ENCODE measurements around the genes CRP and CD84.

- PRO-cap, 8 experiments = no peak in any of the 8 experiments
These were observed 2.0 kb downstream of the CRP start for GRCh38 chr1:159711977-159713256.

- PRO-cap, 8 experiments = no peak in any of the 8 experiments
These were observed at the start of gene CRP for GRCh38 chr1:159714368-159715211. Gene CRP, minus strand, starts transcription at chr1:159714589.

- PRO-cap, 8 experiments = no peak in any of the 8 experiments
These were observed 25.2 kb upstream of the DUSP23 start for GRCh38 chr1:159755537-159756073.

DNA sequence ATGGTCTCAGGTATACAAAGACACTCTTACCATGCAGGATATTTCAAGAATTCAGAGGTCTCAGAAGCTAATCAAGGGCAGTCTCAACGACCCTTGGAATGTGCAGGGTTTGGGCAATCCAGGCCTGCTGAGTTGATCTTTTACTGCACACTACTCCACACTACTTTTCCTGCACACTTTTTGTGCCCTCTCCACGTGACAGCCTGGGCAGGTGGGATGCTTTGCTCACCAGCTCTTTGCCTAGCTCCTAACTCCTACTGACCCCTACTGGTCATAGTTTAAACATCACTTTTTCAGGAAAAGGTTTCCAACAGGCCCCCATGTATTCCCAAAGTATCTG is 9.5 kb downstream of the DUSP23 start:
- PRO-cap, 8 experiments = no peak in any of the 8 experiments

DNA sequence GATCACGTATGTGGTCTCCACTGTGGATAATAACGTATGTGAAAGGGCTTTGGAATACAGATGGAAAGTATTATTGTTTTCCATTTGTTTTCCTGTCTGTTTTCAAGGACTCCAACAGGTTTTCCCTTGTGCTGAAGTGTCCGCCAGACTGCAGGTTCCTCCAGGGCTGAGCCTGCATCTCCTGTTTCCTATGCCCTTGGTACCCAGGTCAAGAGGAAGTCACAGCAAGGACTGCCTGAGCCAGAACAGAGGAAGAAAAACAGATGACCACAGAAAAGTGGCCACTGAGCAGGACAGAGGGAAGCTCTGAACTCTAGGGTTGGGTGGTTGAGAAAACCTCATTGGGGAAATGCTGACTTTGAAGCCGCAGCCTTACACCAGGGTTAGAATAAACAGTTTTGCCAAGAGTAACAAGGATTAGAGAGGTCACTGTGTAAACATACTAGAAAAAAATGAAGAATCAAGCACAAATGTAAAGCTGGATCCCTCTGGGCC is 3.9 kb downstream of the CFAP45 start:
- PRO-cap, 8 experiments = no peak in any of the 8 experiments

GRCh38 chr1:159921142-159921643 is 4.1 kb downstream of the TAGLN2 start:
- PRO-cap, 8 experiments = no peak in any of the 8 experiments

- PRO-cap, 8 experiments = no peak in any of the 8 experiments
These were observed 8.4 kb downstream of the IGSF9 start for GRCh38 chr1:159936685-159937833.

- PRO-cap, 8 experiments = no peak in any of the 8 experiments
These were observed 7.1 kb downstream of the IGSF9 start for GRCh38 chr1:159938076-159938855.

- PRO-cap, 8 experiments = no peak in any of the 8 experiments
These were observed 7.7 kb upstream of the SLAMF9 start for GRCh38 chr1:159961675-159962200.

DNA sequence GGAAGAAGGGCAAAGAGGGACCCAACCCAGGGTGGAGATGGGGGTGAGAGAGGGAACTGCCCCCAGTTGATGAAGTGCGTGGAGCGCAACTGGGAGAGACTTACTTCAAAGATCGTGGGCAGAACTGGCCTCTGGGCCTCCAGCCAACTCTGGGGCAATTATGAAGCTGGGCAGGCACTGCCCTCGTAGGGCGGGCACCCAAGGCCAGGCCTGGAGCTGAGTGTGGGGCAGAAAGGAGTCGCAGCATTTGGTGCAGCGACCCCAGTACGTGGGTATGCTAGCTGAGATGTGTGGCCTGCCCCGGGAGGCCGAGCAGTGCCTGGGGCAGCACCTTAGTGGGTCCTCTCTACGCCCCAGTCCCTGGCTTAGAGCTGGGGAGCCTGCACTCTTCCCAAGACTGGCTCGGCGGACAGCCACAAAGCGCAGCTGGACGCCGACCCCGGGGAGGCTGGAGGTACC is 542 bp downstream of the IGSF8 start:
- PRO-cap, 8 experiments = peak in 1 of 8 experiments; most common plus-strand start position 207 of the sequence (in 1); most common minus-strand start position 148 of the sequence (in 1)

DNA sequence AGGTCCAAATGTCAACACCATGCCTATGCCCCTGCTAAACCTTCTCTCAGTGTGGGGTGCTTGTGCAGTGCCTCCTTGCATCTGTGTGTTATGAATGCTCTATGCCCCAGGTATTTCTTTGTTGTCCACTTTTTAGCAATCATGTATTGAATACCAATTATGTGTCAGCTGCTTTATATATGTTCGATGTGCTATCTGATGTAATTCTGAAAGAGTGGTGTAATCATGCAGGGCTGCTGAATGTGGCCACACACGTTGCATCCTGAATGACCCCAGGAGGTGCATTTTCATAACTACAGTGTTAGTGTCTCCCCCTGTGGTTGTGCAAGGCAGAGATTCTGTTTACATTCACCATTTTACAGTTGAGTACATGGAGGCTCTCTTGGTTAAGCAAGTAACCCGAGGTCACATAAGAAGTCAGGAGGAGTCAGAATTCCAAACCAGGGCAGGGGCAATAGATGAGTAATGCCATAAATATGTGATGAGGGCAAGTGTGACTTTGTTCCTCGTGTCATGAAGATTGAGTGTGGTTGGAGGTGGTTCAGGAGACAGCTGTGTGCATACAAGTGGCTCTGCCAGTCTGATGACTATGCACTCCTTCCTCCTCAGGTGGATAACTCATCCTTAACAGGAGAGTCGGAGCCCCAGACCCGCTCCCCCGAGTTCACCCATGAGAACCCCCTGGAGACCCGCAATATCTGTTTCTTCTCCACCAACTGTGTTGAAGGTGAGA is 9.1 kb downstream of the ATP1A2 start:
- PRO-cap, 8 experiments = no peak in any of the 8 experiments

- PRO-cap, 8 experiments = no peak in any of the 8 experiments
These were observed 13.6 kb downstream of the ATP1A2 start for GRCh38 chr1:160128985-160129814.

DNA sequence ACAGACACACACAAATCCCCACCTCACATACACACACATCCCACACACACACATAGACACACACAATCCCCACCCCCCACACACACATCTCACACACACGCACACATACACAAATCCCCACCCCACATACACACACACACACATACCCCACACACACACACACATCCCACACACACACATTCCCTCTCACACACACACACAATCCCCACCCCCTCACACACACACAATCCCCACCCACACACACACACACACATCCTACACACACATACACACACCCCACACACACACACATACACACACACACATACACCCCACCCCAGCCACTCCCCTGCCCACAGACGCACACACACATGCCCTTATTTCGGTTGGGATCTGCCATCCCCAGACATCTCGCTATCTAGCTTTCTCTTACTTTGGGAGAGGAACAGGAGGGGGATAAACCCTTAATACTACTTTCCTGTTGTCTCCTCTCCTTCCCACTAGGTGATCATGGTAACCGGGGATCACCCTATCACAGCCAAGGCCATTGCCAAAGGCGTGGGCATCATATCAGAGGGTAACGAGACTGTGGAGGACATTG is 17.3 kb upstream of the ATP1A4 start:
- PRO-cap, 8 experiments = peak in 3 of 8 experiments; most common minus-strand start position 227 of the sequence (in 3)

- PRO-cap, 8 experiments = no peak in any of the 8 experiments
These were observed 1.3 kb downstream of the CASQ1 start for GRCh38 chr1:160191689-160192159.

- PRO-cap, 8 experiments = no peak in any of the 8 experiments
These were observed 27.6 kb downstream of the VANGL2 start for GRCh38 chr1:160427807-160428447.

GRCh38 chr1:160437899-160438402 is 37.6 kb downstream of the VANGL2 start:
- PRO-cap, 8 experiments = peak in 3 of 8 experiments; most common plus-strand start chr1:160438086 (in 2); most common minus-strand start chr1:160438056 (in 2)

- PRO-cap, 8 experiments = no peak in any of the 8 experiments
These were observed 43.7 kb downstream of the VANGL2 start for GRCh38 chr1:160444037-160444409.

DNA sequence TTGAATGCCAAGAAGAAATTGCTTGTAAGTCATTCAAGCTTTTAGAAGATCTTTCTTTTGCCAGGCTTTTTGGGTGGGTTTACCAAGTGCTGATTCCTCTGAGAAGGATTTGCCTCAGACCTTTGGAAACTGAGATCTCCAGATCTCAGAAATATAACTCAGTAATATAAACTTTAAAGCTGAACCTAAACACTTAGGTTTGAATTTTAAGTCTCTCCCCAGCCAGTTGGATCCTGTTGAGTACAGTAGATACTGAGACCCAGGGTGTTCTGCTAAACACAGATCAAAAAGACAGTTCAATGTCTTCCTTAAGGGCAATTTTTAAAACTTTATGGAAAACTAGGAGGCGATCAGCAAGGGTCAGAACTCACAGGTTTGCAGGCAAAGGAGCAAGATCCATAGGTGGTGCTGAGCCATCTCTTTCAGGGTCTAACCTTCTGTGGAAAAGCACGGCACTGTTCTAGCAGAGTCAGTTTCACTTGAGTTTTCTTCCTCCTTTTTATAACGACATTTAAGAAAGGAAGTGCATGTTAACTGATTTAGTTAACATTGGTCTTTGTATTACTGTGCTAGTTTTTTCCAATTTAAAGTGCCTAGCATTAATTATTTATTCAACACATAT is at the start of gene CD84:
CD84 (minus strand) TSS at position 476 of the 622 bp plus-strand sequence.
- PRO-cap, 8 experiments = peak in 8 of 8 experiments; most common minus-strand start position 457 of the sequence (in 7)

- PRO-cap, 8 experiments = no peak in any of the 8 experiments
These were observed 1.3 kb upstream of the CD84 start for GRCh38 chr1:160580577-160581093.

DNA sequence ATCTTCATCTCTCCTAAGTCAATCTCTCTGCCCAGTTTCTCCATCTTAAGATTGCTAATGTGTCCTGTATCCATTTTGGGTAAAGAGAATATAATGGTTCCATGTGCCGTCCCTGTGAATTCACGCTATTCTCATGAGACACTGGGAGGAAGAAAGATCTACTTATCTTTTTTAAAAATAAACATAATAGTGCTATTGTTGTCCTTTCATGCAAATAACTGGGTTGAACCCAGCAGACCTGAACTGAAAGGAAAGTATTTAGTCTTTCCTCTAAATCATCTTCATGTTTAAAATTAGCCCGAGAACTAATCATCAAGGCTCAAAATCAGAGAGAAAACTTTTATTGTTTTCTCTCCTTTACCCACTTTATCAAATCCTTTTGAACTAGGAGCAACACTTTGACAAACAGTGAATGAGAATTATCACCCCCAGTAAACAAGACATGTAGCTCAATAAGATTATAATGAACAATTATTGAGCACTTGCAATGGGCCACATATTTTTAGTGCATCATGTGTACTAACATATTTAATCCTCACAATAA is 22.3 kb downstream of the SLAMF1 start:
- PRO-cap, 8 experiments = no peak in any of the 8 experiments

Measured in peripheral blood mononuclear cell (primary cell).